Thyroid gland (tissue), 7 donors: ENCODE results near the gene GEMIN6.

DNA sequence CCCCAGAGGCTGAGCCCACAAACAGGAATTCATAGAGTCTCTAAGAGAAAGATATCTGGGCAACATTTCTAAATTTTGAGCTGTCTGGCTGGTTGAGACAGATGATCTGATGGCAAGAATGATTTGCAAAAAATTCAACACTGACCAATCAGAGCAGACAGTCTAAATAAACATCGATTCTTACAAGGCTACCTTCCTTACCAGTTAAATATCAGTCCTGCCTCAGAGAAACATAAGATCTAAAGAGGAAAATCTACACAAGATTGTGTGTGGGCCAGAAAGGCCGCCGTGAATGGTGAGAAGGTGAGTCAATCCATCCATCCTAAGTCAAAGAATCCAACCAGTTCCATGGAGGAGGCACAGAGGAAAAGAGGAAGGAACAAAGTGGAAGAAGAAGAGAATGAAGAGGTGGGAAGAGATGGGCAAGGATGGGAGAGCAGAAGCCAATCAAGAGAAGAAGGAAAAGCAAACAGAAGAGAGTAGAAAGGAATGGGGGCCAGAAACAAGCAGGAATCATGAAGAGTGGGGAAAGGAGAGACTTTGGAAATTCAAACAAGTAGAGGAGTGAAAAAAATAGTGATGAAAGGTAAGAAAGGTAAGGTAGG lies 115.1 kb upstream of the CYP1B1 start:
- PRO-cap, 2 experiments = no peak in any of the 2 experiments
- RAMPAGE, long total RNA, 5 experiments = no peak in any of the 5 experiments

GRCh38 chr2:38601400-38601882 lies 1.3 kb downstream of the HNRNPLL start:
- PRO-cap, 2 experiments = peak in 2 of 2 experiments; most common plus-strand start chr2:38601598 (in 1); most common minus-strand start chr2:38601563 (in 2)
- RAMPAGE, long total RNA, 5 experiments = no peak in any of the 5 experiments

- PRO-cap, 2 experiments = peak in 2 of 2 experiments; most common plus-strand start chr2:38603187 (in 2)
- RAMPAGE, long total RNA, 5 experiments = no peak in any of the 5 experiments
Observed at GRCh38 chr2:38603122-38603416, 341 bp upstream of the HNRNPLL start.

DNA sequence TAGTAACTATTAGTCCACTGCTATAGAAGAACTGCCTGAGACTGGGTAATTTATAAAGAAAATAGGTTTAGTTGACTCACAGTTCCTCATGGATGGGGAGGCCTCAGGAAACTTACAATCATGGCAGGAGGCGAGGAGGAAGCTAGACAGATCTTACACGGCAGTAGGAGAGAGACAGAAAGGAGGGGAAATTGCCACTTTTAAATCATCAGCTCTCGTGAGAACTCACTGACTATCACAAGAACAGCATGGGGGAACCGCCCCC lies 5.3 kb downstream of the GALM start:
- PRO-cap, 2 experiments = no peak in any of the 2 experiments
- RAMPAGE, long total RNA, 5 experiments = no peak in any of the 5 experiments

DNA sequence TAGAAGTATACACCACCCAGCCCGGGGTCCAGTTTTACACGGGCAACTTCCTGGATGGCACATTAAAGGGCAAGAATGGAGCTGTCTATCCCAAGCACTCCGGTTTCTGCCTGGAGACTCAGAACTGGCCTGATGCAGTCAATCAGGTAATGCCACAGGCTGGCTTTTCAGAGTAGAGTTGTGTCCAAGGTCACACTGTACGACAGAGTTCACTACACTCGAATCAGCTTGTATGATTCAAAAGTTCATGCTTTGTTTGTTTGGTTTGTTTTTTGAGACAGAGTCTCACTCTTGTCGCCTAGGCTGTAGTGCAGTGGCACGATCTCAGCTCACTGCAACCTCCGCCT lies 19.4 kb downstream of the SRSF7 start:
- PRO-cap, 2 experiments = no peak in any of the 2 experiments
- RAMPAGE, long total RNA, 5 experiments = no peak in any of the 5 experiments

DNA sequence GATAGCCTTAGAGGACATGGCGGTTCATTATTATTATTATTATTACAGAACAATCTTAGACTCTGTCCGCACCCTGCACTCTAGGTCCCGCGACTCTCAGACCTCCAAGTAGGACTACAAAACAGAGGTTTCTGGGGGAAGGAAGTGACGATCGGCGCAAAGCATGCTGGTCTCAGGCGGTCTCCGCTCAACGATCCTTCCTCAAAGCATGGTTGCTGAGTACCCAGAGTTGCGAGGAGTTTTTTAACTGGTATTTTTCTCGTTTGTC lies at the start of gene GEMIN6:
Gene GEMIN6 (plus strand): TSS at position 179 of the 268 bp plus-strand sequence.
- PRO-cap, 2 experiments = peak in 2 of 2 experiments; most common plus-strand start position 179 of the sequence (in 1); most common minus-strand start position 96 of the sequence (in 2)
- RAMPAGE, long total RNA, 5 experiments = start-site peak on the plus strand in 4 of 5 experiments, centred at positions 184 to 194 of the sequence, 88 to 348 reads per replicate

DNA sequence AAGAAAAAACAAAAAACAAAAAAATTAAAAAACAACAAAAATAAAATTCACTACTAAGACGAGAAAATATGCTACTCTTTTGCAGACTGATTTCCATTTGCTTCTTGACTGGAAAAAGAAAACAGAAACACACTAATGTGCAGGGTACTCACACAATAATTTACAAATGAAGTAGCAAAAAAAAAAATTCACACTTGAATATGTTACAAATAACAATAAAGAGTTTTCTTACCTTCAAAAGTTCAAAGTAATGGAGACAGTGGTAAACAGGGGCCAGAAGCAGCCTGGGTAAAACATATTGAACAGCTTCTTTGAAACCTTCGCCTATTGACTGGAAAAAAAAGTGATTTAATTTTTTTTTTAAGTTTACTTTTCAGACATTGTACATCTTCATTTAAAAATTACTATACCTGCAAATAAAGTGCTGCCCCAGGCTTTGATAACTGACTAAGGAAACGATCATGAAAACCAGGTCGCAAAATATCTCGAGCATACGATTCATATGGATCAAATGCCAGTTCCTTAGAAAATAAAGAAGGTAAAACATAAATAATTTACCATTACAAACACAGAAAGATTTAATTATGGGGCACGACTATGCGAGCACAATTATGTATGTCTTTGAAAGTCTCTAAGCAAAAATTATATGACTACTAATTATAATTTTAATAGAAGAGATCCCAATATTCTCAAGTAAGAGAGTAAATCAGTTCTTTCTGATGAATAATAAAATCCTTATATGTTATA lies 85.7 kb downstream of the SOS1 start:
- PRO-cap, 2 experiments = no peak in any of the 2 experiments
- RAMPAGE, long total RNA, 5 experiments = no peak in any of the 5 experiments

GRCh38 chr2:39108245-39108667 lies 12.6 kb downstream of the SOS1 start:
- PRO-cap, 2 experiments = no peak in any of the 2 experiments
- RAMPAGE, long total RNA, 5 experiments = no peak in any of the 5 experiments

GRCh38 chr2:39119659-39120064 lies 1.2 kb downstream of the SOS1 start:
- PRO-cap, 2 experiments = peak in 1 of 2 experiments; most common plus-strand start chr2:39119838 (in 1)
- RAMPAGE, long total RNA, 5 experiments = no peak in any of the 5 experiments

- PRO-cap, 2 experiments = peak in 1 of 2 experiments; most common plus-strand start chr2:39245107 (in 1); most common minus-strand start chr2:39244950 (in 1)
- RAMPAGE, long total RNA, 5 experiments = no peak in any of the 5 experiments
Observed at GRCh38 chr2:39244840-39245321, 124.0 kb upstream of the SOS1 start.

- PRO-cap, 2 experiments = no peak in any of the 2 experiments
- RAMPAGE, long total RNA, 5 experiments = no peak in any of the 5 experiments
Observed at GRCh38 chr2:39265921-39266803, 145.3 kb upstream of the SOS1 start.

DNA sequence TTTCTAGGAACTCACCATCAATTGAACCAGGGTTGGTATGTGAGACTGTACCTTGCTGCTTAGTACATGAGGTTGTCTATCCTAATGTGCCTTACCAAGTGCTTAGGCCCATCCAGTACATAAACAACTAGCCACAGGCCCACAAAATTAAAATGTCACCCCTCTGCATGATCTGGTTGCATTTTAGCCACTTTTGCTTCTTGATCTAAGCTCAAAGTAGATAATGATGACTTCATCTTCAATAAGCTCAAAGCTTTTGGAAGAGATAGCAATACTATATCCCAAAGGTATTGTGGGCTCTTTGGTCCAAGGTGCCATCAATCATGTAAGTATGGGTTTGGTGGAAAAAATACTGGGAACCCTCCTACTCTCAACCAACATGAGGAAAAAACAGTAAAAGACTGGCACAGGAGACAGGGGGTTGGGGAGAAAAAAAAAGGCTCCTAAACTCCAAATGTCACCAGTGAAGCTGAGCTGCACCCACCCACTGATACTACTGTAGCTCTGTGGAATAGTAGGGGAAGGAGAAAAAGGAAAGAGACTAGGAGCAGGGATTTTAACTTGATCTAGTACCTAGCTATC lies 103.0 kb downstream of the MAP4K3 start:
- PRO-cap, 2 experiments = no peak in any of the 2 experiments
- RAMPAGE, long total RNA, 5 experiments = no peak in any of the 5 experiments

- PRO-cap, 2 experiments = peak in 2 of 2 experiments; most common plus-strand start chr2:39779744 (in 1); most common minus-strand start chr2:39779819 (in 2)
- RAMPAGE, long total RNA, 5 experiments = no peak in any of the 5 experiments
Observed at GRCh38 chr2:39779552-39780037, 537 bp upstream of the THUMPD2 start.

DNA sequence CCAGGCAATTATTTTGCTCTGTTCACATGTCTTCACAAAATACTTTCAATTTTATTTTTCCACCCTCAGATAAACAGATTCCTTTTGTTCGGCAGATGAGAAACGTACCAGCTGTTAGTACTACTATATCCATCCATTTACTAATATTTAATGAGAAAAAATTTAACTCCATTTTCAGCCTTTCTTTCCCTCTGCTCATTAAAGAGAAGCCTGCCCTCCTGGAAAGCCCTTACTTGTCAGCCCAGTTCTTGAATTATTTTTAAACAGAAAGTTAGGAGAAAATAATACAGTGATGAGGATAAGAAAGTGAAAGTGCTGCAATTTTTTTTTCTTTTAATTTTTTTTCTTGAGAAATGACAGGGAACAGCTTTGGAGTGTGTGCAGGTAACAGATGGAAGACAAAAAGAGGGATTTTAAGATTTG lies 87.3 kb downstream of the SLC8A1 start:
- PRO-cap, 2 experiments = no peak in any of the 2 experiments
- RAMPAGE, long total RNA, 5 experiments = no peak in any of the 5 experiments

GRCh38 chr2:40489299-40489892 lies 37.5 kb upstream of the SLC8A1 start:
- PRO-cap, 2 experiments = no peak in any of the 2 experiments
- RAMPAGE, long total RNA, 5 experiments = no peak in any of the 5 experiments

- PRO-cap, 2 experiments = no peak in any of the 2 experiments
- RAMPAGE, long total RNA, 5 experiments = no peak in any of the 5 experiments
Observed at GRCh38 chr2:40746155-40746759, 294.4 kb upstream of the SLC8A1 start.

DNA sequence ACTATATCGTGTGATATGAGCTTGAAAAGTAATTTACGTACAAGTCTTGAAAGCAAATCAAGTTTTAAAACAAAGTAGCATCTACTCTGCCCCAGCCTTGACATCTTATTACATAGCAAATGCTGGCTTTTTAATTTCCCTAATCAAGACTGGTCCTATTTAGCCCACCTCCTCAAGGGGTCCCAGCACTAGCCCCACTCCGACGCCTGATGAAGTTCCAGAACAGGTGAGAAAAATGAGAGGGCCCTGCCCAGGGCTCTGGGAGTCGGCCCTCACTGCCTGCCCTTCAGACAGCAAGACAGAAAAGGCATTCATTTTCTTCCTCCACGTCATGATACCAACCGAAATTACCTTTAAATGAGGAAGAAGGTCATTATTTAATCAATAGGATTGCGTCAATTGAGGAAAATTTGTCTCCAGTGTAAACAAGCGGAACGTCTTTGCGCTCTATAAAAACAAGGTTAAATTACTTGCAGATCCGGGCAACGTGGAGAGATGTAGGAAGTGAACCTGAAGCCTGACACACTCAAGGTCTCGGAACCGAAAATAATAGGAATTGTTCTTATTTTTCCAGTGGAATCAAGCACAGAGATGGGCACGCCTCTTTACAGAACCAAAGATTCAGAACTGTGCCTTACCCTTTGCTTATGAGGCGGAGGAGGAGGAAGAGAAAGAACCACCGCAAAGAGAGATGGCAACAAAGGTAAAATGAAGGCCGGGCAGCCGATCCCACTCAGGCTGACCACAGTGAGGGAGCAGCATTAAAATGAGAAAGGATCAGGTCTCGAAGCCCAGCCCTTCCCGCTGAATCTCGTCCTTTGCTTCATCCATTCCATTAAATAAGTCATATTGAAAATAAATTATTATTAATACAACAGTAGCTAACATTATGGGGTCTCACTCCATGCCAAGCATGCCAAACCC lies 170.5 kb upstream of the PKDCC start:
- PRO-cap, 2 experiments = no peak in any of the 2 experiments
- RAMPAGE, long total RNA, 5 experiments = no peak in any of the 5 experiments

GRCh38 chr2:41896409-41896781 lies 151.4 kb upstream of the PKDCC start:
- PRO-cap, 2 experiments = no peak in any of the 2 experiments
- RAMPAGE, long total RNA, 5 experiments = no peak in any of the 5 experiments

- PRO-cap, 2 experiments = no peak in any of the 2 experiments
- RAMPAGE, long total RNA, 5 experiments = no peak in any of the 5 experiments
Observed at GRCh38 chr2:41921991-41922767, 125.6 kb upstream of the PKDCC start.

- PRO-cap, 2 experiments = no peak in any of the 2 experiments
- RAMPAGE, long total RNA, 5 experiments = no peak in any of the 5 experiments
Observed at GRCh38 chr2:41954882-41955456, 92.9 kb upstream of the PKDCC start.